A673 (cell line): ENCODE data around the gene FBLN5.

- PRO-cap = no peak
Observed at GRCh38 chr14:91363966-91364628, 53.5 kb downstream of the CCDC88C start.

- PRO-cap = no peak
Observed at GRCh38 chr14:91369351-91370493, 47.9 kb downstream of the CCDC88C start.

- PRO-cap = no peak
Observed at GRCh38 chr14:91374390-91375360, 42.9 kb downstream of the CCDC88C start.

DNA sequence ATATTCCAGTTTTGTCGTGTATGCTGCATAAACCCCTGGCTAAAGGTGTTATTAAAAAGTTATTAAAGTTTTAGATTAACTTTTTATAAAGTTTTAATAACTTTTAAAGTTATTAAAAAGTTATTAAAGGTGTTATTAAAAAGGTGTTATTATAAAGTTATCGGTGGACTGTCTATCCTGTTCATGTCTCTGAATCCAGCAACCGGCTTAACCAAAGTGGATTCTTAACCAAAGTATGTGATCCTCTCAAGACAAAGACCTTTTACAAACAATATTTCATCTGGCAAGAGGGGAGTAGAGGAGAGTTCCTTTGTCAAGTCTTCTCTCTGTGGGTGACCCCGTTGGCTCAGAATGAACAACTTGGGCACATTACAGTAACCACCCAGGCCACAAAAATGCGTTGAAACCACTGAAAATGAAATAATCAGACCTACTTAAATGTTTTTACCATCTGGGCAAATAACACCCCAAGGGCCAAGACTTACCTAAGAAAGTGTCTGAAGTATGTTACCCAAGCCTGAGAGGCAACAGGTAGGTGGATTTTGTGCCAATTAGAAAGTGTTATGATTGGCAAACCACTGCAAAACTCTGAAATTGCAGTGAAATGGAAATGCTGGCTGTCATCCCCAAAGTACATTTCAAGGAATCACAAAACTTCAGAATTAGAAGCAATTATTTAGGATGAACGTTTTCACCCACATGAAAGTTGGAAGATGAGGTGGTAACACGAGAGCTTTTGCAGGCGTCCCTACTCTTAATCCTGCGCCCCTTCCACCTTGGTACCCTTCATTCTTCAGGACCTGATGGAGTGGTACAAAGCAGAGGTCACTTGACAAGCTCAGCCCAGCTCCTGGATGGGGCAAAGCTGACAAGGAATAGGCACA lies 1.3 kb downstream of the TC2N start:
- PRO-cap = no peak

DNA sequence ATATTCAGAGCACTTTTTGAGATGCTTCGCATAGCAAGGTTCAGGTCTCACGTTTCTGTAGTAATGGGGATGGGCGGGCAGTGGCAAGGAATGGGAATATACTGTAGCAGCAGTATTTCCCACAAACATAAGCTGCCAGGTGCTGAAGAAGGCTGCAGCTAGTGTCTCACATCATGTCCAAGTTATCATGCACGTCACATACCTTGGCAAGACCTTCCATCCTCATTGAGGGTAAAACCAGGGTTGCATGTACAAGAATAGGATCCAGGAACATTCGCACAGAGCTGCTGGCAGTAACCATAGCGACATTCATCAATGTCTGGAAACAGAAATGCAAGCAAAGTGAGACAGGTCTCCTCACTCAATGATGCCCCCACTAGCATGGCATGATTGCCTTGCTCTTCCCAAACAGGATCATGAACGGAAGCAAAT lies 23.7 kb upstream of the TC2N start:
- PRO-cap = no peak

GRCh38 chr14:91903215-91903656 lies 35.9 kb upstream of the TC2N start:
- PRO-cap = no peak

- PRO-cap = bidirectional peak, plus-strand start at chr14:91947350, minus-strand start at chr14:91947430
Observed at GRCh38 chr14:91946892-91947758, at the start of gene FBLN5. Gene FBLN5, minus strand, starts transcription at chr14:91947694.

GRCh38 chr14:92128678-92129145 lies 6.9 kb downstream of the CPSF2 start:
- PRO-cap = no peak

- PRO-cap = no peak
Observed at GRCh38 chr14:92475814-92476145, 37.8 kb upstream of the RIN3 start.

DNA sequence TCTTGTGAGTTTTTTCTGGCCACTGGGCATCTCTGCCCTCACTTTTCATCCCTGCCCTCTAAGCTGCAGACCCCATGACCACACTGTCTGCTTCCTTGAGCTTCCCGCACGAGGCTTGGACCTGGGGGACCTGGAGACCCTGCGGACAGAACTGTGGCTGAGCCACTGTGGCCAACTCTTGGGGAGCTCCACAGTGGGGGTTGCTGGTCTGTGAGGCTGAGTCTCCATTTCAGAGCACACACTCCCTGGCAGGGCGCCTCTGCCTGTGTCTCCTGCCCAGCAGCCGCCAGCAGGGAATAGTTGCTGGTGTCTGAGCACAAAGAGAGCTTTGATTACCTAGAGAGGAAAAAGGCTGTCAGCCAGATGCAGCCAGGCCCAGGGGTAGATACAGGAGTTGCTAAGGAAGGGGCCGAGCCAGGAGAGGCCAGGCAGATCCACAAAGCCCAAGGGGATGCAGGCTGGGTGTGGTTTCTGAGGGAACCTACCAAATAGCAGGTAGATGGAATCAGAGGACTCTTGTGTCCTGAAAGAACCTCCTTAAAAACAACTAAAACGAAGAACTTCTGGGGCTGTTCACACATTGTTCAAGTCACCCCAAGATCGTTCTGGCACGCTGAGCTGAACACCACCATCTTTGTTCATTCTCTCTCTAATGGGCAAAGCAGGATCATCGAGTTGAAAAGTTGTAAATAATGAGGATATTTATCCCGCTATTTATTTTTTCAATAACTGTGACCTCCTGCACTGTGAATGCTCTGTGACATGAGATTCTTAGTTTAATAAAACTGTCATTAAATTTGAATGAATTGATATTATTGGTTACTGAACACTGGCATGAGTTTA lies 12.8 kb upstream of the RIN3 start:
- PRO-cap = no peak

DNA sequence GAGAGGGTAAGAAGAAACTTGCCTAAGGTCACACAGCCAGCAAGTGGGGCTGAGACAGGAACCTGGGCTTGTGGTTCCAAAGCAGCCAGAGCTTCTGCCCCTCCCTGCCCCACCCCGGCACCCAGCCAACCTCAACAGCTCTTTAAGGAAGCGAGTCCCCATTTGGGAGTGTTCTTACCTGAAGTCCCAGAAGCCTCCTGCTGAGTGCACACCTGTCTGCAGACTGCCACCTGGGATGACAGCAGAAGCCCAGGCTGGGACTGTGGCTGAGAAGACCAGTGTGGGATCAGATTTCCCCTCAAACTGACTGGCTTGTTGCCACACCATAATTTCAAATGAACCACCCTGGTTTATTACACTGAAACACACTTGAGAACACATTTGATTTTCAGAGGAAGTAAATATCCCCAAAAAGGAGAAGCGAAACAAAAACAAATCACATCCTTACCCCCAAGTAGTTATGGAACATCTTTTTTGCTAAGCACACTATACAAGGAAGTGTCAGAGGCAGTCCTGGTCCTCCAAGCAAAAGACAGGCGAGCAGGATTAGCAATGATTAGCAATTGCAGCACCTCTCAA lies 6.3 kb upstream of the RIN3 start:
- PRO-cap = no peak

DNA sequence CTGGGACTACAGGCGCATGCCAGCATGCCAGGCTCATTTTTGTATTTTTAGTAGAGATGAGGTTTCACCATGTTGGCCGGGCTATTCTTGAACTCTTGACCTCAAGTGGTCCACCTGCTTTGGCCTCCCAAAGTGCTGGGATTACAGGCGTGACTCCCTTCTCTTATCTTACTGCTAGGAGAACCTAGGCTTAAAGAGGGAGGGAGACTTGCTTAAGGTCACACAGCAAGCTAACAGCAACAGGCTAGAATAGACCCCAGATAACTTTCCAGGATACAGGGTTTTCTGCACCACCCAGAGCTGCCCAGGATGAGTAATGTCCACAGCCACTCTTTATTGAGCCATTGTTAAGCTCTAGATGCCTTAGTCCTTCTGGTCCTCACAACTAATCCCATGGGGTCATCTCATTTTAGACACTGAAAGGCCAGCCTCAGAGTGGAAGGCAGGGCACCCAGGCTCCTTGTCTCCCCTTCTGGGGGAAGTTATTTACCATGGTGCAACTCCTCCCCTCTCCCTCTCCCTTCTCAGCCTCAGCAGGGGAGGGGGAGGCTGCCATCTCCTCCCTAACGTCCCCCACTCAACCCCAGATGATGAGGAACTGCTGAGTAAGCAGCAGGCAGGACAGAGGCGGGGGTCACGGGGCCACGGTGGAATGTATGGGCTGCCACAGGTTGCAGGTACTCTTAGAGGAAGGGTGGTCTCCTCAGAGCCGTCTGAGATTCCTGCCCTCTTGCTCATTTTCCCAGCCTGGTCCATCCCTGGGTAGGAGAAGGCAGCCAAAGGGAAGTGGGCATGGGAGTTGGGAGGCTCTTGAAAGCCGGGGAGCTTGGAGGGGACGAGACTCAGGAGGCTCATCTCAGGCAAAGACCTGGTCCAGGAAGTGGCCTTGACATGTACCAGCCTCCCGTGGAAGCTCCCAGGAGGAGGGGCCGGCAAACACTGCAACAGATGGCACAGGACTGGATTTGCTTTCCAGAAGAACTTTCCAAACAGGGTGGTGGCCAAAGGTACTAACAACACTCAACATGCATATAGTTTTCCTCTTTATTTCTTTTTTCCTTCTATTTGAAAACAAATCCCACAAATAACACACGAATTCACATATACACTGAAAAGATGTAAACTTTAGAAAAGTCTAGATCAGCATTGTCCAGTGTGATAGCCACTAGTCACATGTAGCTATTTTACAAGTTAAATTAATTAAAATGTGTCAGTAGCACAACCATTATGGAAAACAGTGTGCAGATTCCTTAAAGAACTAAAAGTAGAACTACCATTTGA lies 18.9 kb downstream of the RIN3 start:
- PRO-cap = no peak

- PRO-cap = no peak
Observed at GRCh38 chr14:92687505-92688663, 60.5 kb downstream of the LGMN start.

DNA sequence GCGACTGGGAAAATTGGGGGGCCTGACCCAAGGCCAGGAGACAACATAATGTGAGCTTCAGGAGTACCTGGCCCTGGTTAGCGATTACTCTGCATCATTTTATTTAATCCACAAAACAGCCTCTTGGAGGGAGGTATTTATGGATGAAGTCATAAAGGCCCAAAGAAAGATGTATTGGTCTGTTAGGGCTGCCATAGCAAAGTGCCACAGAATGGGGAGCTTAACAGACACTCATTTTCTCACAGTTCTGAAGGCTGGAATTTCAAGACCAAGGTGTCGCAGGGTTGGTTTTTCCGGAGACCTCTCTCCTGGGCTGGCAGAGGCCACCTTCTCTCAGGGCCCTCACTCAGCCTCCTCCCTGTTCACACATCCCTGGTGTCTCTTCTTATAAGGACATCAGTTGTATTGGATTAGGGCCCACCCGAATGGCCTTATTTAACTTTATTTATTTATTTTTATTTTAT lies 57.4 kb downstream of the LGMN start:
- PRO-cap = no peak

- PRO-cap = no peak
Observed at GRCh38 chr14:92906742-92907601, 16.0 kb upstream of the CHGA start.

- PRO-cap = no peak
Observed at GRCh38 chr14:92922414-92922795, 545 bp upstream of the CHGA start.

DNA sequence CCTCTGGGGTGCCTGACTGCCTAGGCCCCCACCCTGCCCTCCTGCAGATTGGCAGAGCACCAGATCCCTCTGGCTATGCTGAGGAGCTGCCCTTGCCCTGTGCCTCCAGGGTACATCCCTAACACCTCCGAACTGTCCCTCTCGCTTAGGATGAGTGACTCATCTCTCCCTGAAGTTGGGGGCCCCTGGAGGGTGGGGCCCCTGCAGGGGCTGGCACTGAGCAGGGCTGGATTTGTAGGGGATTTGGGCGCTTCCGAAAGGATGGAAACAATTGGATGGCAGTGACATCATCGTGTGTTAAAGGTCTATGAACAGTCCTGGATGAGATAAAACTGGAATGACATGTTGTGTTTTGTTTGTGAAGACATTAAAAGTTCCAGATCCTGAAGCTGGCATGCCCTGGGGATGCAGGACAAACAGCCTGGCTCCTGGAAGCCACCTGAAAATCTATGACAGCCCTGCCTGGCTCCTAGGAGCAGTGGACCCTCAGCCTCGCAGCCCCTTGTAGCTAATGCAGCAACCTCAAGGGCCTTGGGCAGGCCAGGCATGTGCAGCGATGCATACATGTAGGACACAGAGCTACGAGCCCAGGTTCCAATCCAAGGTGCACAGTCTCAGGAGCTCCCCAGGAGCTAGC lies 51.2 kb downstream of the CHGA start:
- PRO-cap = no peak

DNA sequence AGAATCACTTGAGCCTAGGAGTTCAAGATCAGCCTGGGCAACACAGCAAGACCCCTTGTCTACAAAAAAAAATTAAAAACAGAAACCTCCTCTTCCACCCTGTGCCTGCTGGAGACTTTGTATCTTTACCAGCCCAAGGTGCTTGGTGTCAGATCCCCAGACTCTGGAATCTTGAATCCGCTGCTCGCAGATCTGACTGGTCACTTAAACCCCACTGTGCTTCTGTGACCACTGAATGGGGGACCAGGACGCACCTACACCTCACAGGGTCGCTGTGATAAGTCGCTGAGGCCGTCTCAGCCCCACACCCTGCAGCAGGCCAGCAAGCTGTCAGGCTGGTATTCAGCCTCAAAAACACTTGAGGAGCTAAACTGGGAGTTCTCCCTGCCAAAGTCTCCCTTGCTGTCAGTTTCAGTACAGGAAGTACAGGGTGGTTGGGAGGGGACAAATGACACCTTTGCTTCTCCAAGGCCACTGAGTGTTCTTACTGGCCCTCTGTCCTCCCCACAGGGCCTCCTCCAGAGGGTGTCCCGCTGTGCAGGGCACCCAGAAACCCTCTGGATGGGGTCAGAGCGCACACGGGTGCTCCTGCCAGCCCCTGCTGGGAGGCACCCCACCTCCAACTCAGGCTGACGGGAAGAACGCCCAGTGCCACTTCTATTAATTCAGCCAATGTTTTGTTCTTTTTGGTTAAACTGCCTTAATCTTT lies 76.2 kb downstream of the ITPK1 start:
- PRO-cap = no peak

GRCh38 chr14:93169447-93170069 lies 15.1 kb downstream of the MOAP1 start:
- PRO-cap = unidirectional peak, minus-strand start at chr14:93169712

DNA sequence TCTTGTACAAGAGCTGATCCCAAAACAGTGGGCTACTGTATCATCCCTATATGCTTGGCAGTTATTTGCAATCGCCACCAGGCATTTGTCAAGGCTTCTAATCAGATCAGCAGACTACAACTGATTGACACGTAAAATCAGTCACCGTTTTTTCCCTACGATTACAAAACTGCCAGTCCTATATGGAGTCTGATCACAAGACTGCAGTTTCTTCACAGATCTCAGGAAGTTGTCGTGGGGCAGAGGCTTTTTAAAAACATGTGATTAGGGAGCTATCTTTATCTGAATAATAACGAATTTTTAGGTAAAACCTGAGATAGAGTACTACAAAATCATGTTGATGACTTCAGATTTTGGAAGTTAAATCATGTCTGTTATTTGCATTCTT lies 1.4 kb downstream of the LYSET start:
- PRO-cap = no peak